Left cardiac atrium (tissue), 1 donor: ENCODE measurements around a stretch of chr1.

DNA sequence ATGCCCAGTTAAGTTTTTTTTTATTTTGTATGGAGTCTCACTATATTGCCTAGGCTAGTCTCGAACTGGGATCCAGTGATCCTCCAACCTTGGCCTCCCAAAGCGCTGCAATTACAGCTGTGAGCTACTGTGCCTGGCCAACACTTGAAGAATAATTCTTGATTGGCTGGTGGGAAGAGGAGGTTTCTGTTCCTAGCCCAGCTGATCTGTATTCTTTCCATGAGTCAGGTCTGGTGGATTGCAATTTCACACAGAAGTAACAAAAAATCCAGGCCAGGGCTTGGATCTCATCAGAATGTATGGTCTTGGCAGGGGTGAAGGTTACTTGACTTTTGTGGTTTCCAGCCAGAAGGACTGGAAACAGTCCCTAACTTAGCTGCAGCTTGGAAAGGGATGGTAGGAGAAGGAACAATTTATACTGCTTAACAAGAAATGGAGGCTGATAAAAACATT, 5.1 kb upstream of the HP1BP3 start:
- PRO-cap: no peak

GRCh38 chr1:21069483-21069861, 107.2 kb downstream of the EIF4G3 start:
- PRO-cap: no peak

DNA sequence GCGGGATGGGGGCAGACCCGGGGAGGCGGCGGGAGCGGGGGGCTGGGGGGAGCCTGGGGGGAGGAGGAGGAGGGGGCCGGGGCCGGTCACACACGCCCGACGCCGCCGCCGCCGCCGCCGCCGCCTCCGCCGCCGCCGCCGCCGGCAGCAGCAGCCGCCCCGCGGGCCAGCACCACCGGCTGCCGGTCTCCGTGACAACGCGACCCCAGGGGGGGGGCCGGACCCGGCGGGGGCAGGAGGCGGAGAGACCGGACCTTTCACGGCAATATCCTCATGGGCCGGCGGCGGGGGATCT, 282 bp downstream of the EIF4G3 start:
- PRO-cap: no peak

DNA sequence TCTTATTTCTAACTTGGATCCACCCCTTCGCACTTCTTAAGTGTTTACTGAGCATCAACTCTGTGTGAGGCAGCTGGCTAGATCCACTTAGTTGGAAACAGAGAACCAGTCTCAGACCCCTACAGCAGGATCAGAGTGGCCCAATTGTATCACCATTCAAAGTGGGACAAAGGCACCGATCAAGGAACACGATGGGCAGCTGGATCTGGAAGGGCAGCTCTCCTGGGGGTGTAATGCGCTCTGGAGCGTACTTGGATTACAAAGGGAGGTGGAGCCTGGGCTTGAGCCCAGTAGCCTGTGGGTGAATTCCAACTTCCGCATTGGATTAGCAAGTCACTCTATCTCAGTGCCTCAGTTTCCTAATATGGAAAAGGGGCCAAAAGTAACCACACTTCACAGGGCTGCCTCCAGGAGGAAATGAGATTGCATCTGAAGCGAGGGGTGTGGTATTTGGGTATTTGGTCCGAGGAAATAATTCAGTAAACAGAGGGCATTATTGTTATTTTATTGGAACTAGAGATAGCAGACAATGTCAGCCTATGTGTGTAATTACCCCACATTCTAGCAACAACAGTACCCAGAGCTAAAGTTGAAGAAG, 11.9 kb downstream of the ECE1 start:
- PRO-cap: no peak

DNA sequence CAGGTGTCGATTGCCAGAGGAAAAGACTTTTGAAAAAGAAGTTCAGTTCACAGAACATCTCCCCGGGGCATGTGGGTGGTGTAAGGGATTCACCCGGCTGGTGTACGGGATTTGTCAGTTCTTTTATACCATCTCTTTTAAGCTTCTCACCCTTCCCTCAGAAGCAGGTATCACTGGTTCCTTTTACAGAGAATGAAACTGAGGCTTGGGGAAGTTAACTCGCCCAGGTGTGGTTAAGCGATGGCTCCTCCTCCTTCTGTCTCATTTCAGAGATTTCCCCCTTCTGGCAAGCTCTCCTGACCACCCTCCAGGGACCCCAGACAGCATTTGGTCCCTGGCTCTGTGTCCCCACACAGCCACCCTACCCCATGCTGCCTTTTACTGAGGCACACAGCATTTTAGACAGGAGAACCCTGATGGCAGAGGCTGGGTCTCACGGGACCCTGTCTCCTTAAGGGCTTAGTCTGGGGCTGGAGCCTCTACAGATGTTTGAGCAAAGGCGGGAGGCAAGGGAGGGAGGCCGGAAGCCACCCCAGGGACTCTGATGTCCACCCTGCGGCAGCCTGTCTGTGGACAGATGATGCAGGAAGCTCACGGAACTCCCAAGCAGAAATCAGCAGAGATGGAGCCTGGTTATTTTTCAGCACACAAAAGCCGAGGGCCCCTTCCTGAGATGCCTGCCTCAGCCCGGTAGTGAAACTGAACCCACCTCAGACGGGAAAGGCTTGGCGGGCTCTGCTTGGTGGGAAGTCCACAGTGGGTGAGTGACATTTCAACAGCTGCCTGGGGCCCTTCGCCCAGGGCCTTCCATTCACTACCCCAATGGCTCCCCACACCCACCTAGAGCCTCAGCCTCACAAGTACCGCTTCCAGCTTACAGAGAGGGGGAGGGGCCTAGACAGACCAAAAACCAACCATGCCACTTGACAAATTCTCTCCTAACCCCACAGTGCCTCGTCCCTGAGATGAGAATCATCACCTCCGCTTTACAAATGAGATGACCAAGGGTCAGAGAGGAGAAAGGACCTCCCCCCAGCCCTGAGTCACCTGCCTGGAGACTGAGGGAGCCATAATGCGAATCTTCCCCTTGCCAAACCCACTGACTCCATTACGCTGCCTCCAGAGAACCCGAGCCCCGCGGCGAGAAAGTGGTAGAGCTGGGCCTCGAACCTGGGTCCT, 3.1 kb upstream of the ECE1 start:
- PRO-cap: no peak

DNA sequence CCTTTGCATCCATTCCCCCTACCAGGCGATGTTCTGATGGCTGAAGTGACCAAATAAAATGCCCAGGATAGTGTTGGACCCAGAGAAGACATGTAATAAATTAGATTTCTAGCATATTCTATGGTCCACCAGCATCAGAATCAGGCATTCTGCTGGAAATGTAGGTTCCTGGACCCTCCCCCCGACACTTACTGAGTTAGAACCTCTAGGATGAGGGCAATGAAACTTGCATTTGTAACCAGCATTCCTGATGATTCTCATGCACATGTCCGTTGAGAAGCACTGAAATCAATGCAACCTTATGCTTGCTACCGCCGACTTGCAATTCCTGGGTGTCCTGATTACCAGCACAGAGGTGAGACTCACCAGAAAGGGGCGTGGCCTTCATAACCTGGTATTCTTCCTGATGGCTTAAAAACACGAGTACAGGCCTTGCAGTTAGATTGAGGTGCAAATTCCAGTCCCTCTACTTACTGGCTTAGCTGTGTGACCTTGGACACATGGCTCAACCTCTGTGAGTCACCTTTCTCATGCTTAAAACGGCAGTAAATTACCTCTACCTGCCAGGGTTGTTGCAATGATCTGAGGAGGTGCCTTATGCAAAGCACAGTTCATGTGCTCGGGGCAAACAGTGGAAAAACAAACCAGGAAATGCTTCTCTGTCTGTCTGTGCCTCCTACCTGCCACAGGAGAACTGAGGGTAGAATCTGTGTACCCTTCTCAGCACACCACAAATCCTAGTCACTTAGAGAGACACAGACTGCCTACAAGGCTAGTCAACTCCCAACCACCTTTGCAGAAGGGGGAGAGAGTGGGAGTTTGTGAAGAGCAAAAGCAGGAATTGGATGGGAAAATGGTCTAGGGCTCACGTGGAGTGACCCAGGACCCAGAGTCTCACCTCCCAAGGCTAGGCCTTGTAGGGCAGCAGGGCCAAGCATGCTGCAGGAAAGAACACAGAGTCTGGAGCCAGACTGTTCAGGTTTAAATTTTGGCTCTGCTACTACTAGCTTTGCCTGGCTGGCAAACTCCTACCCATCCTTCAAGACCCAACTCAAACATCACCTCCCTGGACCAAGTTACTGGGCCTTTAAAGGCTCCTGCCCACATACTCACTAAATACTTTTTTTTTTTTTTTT, 39.1 kb upstream of the ECE1 start:
- PRO-cap: no peak

DNA sequence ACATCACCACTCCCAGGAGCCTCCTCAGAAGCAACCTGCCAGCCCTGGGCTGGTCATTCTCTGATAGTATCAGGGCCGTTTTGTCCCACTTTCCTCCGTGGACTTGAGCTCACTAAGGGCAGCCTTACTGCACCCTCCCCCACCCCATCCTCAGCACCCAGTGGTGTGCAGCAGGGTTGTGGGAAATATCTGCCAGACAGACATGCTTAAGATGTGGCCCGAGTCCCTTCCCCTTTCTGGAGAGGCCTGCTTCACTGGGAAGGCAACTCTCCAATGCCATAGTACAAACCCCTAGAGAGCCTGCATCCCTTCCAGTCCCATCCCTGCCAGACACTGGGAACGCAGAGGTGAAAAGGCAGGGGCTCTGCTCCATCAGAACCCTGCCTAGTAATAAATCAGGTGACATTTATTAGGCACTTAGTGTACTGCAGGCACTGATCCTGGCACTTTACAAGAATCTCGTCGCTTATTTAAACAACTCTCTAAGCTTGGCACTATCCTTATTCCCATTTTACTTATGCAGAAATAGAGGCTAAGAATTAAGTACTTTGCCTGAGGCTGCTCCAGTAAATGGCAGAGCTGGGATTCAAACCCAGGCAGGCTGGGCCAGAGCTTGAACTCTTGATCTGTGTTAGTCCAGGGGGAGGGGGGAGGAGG, 41.8 kb upstream of the ECE1 start:
- PRO-cap: no peak

GRCh38 chr1:21333953-21335067, 44.0 kb upstream of the ECE1 start:
- PRO-cap: no peak

GRCh38 chr1:21335637-21336364, 45.5 kb upstream of the ECE1 start:
- PRO-cap: no peak

GRCh38 chr1:21338885-21339072, 48.5 kb upstream of the ECE1 start:
- PRO-cap: no peak

- PRO-cap: no peak
Measured at GRCh38 chr1:21343777-21344149, 53.5 kb upstream of the ECE1 start.

GRCh38 chr1:21510139-21510514, 904 bp downstream of the ALPL start:
- PRO-cap: no peak

GRCh38 chr1:21547164-21547502, 37.9 kb downstream of the ALPL start:
- PRO-cap: no peak

- PRO-cap: no peak
Measured at GRCh38 chr1:21552525-21553247, 43.5 kb downstream of the ALPL start.

DNA sequence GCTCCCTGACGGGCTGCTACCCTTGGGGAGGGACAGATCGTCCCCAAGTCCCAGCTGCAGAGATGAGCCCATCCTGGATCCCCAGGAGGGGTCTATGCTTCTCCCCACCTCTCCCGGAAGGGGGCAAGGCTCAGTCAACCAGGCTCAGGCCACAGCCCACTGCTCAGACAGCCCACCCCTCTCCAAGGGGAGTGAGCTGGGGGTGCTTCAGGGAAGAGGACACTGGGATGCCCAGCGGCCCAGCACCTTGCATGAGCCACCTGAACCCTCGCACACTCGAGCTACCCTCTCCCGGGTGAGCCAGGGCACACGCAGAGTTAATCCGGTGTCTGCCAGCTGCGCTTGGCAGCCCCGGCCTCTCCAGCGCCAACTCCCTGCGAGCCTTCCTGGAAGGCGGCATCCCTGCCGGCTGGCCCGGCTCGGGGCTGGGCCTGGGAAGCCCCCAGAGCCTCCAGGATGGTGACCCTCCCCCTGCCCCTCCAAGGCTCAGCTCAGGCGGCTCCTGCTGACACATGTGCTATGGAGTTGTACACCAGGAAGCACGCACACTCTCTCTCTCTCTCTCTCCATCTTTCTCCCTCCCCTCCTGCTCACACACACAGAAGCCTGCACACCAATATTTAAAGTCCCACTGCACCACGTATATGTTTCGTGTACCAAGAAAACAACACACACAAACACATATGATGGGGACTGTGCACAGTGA, 48.7 kb downstream of the RAP1GAP start:
- PRO-cap: no peak

GRCh38 chr1:21764527-21765593, 18.1 kb downstream of the USP48 start:
- PRO-cap: no peak

DNA sequence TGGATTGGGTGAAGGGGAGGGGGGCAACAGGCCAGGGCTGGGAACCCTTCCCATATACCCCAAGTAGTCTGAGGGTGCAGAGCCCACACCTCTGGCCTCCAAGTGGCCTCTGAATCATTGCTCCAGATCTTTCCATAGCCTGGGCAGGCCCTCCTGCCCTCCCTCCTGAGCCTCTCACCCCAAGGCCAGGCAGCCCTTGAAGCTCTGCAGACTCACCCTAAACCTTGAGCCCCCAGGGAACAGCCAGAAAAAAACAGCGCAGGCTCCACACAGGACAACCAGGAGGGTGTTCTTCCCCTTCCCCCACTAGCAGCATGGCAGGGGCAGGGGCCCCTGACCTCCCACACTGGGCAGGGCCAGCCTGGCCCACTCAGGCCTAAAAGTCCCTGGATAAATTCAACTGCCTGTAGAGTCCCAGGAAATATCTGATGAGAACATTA, 5.5 kb downstream of the HSPG2 start:
- PRO-cap: no peak

GRCh38 chr1:21932036-21932684, 5.0 kb downstream of the HSPG2 start:
- PRO-cap: no peak

GRCh38 chr1:21955452-21956114, 18.5 kb upstream of the HSPG2 start:
- PRO-cap: no peak

GRCh38 chr1:22053887-22054175, 1.3 kb downstream of the CDC42 start:
- PRO-cap: no peak